ENCODE measurements around a stretch of chr2.

GRCh38 chr2:234366-234770 lies 29.5 kb downstream of the SH3YL1 start:
- PRO-cap, 3 experiments: no peak in any of the 3 experiments

GRCh38 chr2:439796-440557 lies 152.1 kb upstream of the ALKAL2 start:
- PRO-cap, 3 experiments: no peak in any of the 3 experiments

- PRO-cap, 3 experiments: peak in 1 of 3 experiments; most common plus-strand start chr2:628903 (in 1); most common minus-strand start chr2:628774 (in 1)
Measured at GRCh38 chr2:628617-629007, 48.6 kb downstream of the TMEM18 start.

DNA sequence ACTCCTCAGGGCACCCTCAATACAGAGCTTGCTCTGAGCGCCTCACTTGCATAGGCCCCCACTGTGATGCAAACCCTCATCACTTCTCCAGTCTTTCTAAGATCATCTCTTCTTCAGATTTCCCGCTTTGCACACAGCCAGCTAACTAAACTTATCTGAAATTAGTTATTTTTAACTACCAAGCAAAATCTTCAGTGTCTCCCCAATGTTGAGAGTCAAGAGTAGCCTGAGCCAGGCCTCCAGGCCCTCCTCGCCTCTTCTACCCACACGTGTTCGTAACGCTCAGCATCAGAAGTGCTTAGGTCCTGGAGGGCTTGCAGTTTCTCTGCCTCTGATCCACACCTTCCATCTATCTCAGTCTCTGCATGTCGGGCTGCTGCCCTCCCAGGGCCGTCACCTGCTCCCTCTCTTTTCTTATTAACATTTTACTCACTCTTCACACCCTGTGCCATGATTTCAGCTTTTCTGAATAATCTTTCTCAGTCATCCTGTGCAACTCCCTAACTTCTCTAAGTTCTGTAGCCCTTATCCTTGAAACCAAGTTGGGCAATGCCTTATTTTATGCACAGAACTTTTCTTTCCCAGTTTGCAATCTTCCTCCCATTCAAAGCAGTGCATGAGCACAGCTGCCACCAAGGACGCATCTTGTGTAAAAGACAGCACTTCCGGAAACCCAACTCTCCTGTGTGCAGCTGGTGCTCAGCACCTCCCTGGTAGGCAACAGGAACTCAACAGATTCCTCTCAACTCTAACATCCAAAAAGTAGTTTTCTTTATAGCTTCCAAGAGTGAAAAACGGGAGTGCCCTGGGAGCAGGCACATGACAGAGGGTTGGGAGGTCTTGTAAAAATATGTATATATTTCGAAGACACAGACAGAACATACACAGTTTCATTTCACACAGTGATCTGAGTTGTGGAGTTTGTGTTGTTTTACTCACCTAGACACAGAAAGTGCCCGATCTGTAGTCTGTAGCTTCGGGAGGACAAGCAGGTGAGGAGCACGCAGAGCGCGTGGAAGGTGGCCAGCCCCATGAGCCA lies 2.3 kb downstream of the TMEM18 start:
- PRO-cap, 3 experiments: no peak in any of the 3 experiments

GRCh38 chr2:1056790-1057321 lies 106.2 kb downstream of the SNTG2 start:
- PRO-cap, 3 experiments: no peak in any of the 3 experiments

DNA sequence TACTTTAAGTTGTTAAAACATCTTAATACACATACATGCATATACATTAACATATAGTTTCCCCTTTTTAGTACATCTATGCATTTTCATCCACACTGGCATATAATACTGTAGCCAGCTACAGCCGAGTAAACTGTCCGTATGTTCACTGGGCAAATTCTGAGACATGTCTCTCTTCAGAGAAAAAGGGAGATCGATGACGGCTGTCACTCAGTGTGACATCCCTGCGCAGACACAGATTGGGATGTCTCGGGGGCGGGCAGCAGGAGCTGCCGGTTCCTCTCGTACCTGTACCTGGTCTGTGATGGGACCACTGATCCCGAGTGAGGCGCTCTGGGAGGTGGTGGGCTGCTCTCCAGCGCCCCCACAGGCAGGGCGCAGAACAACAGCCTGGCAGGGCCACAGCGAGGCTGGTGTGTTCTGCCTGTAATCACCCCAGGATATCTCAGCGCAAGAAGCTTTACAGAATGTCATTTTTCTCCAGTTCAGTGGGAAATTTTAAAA lies 189.6 kb downstream of the SNTG2 start:
- PRO-cap, 3 experiments: no peak in any of the 3 experiments

DNA sequence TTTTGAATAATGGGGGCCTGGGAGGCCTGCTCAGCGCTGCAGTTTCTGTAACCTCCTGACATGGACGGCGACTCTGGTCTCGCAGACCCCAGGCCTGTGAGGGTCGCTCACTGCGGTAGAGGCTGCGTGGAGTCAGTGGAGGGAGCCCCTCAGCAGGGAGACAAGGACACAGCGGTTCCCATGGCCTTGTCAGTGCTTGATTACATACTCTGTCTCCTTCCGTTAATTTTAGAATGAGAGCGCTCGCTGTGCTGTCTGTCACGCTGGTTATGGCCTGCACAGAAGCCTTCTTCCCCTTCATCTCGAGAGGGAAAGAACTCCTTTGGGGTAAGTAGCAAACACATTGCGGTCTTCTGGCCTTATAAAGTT lies 897 bp downstream of the TPO start:
- PRO-cap, 3 experiments: no peak in any of the 3 experiments

DNA sequence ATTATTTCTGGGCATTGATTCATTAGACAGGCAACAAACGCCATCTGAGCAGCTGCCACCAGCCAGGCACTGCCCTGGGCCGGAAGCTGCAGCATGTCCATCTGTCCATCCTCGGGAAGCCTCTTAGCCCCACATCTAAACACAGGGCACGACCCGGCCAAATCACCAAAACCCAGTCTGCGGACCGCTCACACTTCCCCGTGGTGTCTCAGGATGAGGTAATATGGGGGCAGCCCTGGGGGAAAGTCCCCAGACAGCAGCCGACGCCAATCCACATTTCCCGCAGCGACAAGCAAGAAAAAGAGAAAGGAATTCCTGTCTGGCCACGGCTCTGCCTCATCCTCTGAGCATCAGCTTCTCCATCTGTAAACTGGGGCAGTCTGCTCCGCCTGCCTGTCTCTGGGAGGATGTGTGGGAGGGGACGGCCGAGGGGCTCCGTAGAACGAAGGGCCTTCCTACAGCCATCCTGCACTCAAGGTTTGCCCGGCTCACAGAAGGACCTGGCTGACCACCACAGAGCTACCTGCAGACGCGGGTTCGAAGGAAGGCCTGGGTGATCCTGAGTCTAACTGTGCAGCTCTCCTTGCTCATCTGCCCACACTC lies 138.6 kb downstream of the PXDN start:
- PRO-cap, 3 experiments: no peak in any of the 3 experiments

GRCh38 chr2:1631541-1632215 lies 112.6 kb downstream of the PXDN start:
- PRO-cap, 3 experiments: peak in 2 of 3 experiments; most common plus-strand start chr2:1632036 (in 1); most common minus-strand start chr2:1631822 (in 1)

DNA sequence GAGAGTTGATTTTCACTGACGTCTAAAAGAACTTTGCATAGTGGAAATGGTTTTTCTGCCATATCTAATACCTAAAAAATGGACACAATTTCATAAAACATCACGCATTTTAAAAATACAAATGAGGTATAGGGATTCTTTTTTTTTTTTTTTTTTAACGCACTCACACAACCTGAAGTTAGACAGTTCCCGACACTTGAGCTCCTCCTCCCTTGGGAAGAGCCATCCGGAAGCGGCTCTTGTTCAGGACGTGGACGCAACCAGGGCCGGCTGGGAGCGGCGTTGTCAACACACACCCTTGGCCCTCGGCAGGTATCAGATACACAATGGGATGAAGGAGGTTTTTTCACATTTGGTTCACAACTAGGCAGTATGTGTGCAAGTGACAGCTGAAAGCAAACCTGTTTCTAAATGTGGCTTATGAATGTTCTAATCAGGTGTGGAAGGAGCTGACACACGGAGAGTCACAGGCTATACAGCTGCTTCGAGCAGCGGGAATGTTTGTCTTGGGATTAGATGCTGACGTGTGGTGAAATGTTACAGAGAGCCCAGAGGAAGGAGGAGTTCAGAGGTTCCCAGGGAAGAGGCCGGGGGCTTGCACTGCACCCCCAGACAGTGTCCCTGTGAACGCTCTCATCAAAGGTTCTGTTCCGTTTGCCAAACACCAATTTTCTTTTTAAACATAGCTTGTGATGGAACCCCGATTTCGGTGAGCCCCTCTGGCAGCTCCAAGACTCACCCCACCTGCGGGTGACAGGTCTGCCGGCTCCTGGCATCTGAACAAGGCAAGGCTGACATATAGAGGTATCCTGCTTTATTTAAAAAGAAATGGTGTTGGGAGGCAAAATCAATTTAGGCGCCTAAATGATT lies 111.1 kb downstream of the PXDN start:
- PRO-cap, 3 experiments: peak in 3 of 3 experiments; most common plus-strand start position 242 of the sequence (in 2); most common minus-strand start position 256 of the sequence (in 1)

DNA sequence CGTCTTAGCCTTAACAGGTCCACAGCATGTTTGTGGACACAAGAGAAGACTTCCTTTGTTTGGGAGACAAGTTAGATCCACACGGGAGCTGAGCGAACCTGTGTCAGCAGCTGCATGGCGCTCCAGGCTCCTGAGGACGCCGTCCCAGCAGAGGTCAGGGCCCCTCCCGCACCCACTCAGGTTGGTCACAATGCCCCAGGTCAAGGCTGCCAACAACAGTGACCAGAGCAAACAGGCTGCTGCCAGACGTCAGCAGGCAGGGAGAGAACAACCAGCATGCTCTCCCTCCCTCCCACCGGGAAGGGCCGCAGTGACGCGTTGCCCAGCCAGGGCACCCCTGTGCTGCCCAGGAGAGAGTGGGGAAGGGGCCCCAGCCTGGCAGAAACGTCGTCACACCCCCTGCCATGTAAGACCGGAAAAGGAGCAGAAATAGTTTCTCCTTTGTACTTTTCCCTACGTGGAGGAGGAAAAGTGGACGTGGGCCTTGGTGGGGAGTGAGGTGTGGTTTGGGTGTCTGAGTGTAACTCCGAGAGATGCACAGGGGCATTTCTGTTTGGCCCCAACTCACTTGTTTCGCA lies 67.9 kb downstream of the PXDN start:
- PRO-cap, 3 experiments: peak in 2 of 3 experiments; most common plus-strand start position 245 of the sequence (in 2); most common minus-strand start position 138 of the sequence (in 2)

DNA sequence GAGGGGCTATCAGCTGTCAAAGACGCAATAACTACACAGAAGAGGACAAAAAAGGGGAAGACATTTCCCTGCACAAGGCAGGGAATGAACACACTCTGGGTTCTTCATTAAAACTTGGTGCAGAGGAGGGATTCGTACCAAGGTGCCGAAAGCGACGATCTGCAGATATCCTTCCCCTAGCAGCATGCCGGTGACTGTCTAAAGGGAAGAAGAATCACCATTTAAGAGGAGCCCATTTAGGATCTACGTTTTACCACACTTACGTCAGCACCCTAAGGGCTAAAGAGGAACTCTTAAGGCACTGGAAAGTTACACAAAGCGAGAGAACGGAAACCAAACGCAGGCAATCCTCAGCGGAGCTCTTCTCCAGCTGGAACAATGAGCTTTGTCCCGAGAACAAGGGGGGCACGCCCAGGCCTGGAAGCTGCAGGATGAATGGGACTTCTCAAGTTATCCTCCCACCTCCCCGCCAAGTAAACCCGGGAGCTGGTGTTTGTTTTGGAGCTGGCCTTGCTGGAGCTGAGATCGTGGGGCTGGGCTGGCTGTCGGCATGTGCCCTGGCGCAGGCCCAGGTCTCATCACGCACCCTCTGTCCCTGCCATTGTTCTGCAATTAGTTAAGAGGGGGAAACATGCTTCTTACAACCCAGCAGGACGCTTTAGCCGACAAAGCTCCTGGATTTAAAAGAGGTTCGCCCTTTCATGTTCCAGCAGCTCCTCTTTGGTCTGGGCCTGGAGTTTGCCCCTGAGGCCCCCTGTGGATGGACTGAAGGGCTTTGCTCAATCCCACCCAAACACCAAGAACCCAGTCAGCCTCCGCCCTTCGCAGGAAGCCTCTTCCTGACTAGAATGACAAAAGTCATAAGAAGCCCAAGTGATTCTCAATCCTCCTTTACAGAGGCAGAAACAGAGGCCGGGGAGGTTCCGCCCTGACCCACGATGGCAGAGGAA lies 36.4 kb downstream of the PXDN start:
- PRO-cap, 3 experiments: peak in 1 of 3 experiments; most common plus-strand start position 321 of the sequence (in 1); most common minus-strand start position 196 of the sequence (in 1)

DNA sequence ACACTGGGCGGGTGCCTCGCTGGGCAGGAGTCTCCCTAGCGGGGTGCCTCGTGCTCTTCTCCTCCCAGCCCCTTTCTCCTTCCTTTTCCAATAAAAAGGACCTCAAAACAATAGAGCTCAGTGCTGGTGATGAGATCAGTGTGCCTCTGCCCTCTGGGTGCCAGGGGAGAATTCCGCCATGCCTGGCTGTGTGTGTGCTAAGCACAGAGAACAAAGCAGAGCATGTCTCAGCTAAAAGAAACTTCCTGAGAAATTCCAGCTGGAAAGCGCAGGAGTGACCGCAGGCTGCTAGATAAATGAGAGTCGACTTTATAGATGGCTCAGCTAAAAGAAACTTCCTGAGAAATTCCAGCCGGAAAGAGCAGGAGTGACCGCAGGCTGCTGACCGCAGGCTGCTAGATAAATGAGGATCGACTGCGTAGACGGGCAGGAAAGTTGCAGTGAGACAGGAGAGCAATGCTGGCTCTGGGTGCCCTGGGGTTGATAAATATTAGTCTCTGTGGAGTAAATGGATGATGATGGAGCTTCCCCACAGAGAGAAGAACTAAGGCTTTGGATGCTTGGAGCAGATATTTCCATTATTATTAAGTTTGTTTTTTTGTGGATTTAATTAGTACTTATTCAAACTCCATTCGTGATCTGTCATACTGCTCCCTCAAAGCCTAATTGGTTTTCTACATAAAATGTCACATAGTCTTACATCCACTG lies 11.5 kb upstream of the PXDN start:
- PRO-cap, 3 experiments: no peak in any of the 3 experiments

- PRO-cap, 3 experiments: no peak in any of the 3 experiments
Measured at GRCh38 chr2:1825801-1826729, 81.8 kb upstream of the PXDN start.

GRCh38 chr2:2324889-2325238 lies 6.2 kb downstream of the MYT1L start:
- PRO-cap, 3 experiments: no peak in any of the 3 experiments

- PRO-cap, 3 experiments: no peak in any of the 3 experiments
Measured at GRCh38 chr2:2769705-2770383, 438.8 kb upstream of the MYT1L start.

GRCh38 chr2:2846335-2847342 lies 515.6 kb upstream of the MYT1L start:
- PRO-cap, 3 experiments: no peak in any of the 3 experiments

- PRO-cap, 3 experiments: no peak in any of the 3 experiments
Measured at GRCh38 chr2:3294610-3295472, 82.8 kb downstream of the EIPR1 start.

- PRO-cap, 3 experiments: no peak in any of the 3 experiments
Measured at GRCh38 chr2:3302463-3303373, 74.9 kb downstream of the EIPR1 start.

DNA sequence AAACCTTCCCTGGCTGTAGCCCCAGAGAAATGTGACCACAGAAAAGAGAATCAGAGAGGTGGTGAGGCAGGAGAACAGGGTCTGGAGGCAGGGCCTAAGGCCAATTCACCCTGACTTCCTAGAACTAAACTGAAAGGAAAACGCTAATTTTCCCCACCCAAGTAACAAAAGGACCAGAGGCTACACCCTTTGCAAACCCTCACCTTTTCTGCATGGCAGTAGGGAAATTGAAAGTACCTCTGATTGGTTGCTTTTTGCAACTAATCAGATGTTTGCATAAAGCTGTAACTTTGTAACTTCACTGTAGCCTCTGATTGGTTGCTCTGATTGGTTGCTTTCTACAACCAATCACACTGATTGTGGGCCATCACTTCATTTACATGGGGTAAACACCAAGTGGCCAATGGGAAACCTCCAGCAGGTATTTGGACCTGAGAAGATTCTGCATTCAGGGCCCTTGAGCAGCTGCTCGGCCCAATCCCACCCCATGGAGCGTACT lies 20.8 kb downstream of the EIPR1 start:
- PRO-cap, 3 experiments: no peak in any of the 3 experiments